ENCODE data around the genes MMP10, CARD18 and KBTBD3.

- PRO-cap, 2 experiments: no peak in any of the 2 experiments
These were observed 38.8 kb downstream of the YAP1 start for GRCh38 chr11:102148864-102149691.

- PRO-cap, 2 experiments: no peak in any of the 2 experiments
These were observed 56.3 kb downstream of the YAP1 start for GRCh38 chr11:102166438-102167152.

DNA sequence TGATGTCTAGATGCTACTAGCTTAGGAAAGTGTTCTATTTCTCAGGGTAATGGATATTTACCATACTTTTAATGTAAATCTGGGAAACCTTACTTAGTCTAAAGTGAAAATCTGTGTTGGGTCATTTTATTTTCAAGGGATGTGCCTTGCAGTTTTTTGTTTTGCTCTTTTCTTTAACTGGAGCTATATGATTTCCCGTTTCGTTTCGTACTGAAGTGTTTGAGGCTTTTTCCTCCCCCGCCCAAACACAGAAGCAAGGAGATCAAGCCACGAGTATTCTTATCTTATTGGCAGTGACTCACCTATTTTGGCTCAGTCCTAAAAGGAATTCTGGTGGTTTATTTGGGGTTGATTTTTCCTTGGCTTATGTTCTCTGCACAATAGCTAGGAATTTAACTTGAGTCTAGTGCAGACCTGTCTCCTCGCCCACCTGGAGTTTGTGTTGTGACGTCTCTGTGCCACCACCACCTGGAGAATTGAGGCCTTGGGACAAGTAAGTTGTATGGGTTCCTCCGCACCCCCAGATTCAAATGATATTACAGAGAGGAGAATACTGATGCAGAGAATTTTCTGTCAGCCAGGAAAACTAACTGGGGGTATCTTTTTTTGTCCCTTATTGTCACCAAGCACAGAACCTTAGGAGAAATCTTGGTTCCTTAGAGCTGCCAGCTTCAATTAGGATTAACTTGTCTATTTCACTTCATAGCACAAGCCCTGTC, 90.5 kb upstream of the BIRC3 start:
- PRO-cap, 2 experiments: no peak in any of the 2 experiments

GRCh38 chr11:102347522-102348598, 846 bp downstream of the BIRC2 start:
- PRO-cap, 2 experiments: peak in 2 of 2 experiments; most common plus-strand start chr11:102347908 (in 1); most common minus-strand start chr11:102347810 (in 2)

GRCh38 chr11:102431405-102431796, 21.2 kb downstream of the TMEM123 start:
- PRO-cap, 2 experiments: no peak in any of the 2 experiments

GRCh38 chr11:102449887-102450347, 2.6 kb downstream of the TMEM123 start:
- PRO-cap, 2 experiments: no peak in any of the 2 experiments

DNA sequence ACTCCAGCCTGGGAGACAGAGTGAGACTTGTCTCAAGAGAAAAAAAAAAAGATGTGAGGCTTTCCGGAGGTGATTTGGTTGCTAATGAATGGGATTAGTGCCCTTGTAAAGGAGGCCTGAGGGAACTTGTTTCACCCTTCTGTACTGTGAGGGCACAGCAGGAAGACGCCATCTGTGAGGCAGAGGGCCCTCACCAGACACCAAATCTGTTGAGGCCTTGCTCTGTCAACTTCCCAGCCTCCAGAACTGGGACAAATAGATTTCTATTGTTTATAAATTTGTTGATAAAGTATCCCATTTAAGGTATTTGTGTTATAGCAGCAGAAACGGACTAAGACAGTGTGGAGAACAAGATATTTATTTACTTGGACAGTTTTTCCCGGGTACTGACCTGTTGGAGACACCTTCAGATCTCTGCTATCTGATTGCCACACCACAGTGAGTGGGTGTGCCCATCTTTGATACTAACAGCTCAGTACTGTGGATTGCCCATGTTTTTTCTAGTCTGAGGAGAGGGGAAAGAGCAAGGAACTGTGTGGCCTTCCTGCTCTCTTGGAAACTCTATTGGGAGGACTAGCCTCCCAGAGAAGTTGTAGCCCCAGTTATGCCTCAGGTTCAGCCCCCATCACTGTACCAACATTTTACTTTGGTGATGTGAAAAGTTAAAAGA, 2.2 kb upstream of the TMEM123 start:
- PRO-cap, 2 experiments: peak in 1 of 2 experiments; most common plus-strand start position 503 of the sequence (in 1)

DNA sequence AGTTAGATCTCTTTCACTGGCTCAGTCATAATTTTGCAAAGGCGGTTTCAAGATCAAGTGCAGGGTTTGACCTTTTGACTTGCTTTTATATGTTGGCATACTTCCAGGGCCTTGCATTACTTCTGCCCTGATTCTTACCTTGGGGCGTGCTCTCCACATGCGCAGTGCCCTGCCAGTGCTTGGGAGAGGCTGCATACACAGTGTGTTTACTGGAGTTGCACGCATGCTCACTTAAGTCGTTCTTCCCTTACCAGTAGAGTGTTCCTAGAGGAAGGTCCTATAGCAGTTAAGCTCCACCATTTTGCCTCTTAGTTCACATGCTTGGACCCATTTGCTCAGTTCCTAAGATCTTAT, 21.0 kb upstream of the TMEM123 start:
- PRO-cap, 2 experiments: no peak in any of the 2 experiments

DNA sequence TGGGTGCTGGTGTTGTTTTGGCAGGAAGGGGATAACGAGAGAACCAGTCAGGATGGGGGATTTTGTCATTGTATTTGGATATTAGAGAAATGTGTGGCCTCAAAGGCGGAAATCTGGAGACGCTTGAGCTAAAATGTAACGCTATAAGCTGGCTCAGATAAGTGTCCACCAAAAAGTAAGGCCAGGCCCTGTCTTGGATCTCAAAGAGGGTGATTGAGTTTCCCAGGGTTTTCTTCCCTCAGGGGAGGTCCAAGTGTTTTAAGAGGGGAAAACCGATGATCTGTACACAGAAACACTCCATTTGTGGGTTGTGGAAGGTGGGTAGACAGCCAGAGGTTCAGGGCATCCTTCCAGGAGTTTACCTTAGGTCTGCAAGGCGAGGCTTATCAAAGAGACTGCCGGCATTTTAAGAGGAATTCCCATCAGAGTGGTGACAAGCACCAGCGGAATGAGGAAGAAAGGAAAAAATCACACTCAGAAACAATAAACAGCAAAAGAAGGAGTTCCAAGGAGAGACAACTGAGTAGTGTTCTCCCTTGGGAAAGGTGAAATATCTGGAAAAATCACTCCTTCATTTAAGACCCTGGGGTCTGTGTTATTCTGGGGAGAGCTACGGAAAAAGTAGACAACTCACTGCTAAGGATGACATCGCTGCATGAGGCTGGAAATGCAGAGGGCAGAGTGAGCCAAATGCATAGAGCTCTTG, 21.9 kb upstream of the MMP7 start:
- PRO-cap, 2 experiments: peak in 2 of 2 experiments; most common plus-strand start position 493 of the sequence (in 2)

DNA sequence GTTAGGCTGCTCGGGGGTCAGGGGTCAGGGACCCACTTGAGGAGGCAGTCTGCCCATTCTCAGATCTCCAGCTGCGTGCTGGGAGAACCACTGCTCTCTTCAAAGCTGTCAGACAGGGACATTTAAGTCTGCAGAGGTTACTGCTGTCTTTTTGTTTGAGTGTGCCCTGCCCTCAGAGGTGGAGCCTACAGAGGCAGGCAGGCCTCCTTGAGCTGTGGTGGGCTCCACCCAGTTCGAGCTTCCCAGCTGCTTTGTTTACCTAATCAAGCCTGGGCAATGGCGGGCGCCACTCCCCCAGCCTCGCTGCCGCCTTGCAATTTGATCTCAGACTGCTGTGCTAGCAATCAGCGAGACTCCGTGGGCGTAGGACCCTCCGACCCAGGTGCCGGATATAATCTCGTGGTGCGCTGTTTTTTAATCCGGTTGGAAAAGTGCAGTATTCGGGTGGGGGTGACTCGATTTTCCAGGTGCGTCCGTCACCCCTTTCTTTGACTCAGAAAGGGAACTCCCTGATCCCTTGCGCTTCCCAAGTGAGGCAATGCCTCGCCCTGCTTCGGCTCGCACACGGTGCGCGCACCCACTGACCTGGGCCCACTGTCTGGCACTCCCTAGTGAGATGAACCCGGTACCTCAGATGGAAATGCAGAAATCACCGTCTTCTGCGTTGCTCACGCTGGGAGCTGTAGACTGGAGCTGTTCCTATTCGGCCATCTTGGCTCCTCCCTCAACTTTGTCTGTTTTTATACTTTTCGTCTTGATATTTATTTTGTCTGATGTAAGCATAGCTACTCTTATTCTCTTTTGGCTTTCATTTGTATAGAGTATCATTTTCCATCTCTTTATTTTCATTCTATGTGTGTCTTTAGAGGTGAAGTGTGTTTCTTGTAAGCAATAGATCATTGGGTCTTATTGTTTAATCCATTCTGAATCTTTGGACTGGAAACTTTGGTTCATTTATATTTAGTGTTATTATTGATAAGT, 22.3 kb upstream of the MMP8 start:
- PRO-cap, 2 experiments: no peak in any of the 2 experiments

DNA sequence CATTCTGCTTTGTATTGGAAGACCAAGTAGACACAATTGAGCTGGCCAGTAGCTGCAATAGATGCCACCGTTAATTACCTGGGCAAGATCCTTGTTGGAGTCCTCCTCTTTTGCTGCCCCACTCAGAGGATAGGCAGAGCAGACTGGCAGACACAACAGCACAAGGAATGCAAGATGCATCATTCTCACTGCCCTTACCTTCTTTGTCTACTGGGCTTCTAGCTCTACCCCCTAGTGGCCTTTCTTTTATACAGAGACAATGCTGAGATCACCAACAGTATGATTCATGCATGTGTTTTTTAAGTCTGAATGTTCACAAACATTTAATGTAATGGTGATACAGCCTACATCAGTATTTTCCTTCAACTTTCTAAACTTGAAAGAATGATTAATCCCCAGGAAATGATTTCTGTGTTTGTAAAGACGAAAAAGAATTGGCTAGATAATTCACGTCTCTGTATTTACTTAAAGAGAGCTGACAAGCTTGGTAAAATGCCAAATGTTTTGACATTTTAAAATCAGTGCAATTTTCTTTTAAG, at the start of gene MMP10:
Gene MMP10, minus strand, starts transcription at position 220 of the 539 bp plus-strand sequence.
- PRO-cap, 2 experiments: no peak in any of the 2 experiments

- PRO-cap, 2 experiments: no peak in any of the 2 experiments
These were observed 36.2 kb downstream of the DCUN1D5 start for GRCh38 chr11:103055728-103056202.

- PRO-cap, 2 experiments: no peak in any of the 2 experiments
These were observed 35.7 kb downstream of the DCUN1D5 start for GRCh38 chr11:103056203-103056728.

DNA sequence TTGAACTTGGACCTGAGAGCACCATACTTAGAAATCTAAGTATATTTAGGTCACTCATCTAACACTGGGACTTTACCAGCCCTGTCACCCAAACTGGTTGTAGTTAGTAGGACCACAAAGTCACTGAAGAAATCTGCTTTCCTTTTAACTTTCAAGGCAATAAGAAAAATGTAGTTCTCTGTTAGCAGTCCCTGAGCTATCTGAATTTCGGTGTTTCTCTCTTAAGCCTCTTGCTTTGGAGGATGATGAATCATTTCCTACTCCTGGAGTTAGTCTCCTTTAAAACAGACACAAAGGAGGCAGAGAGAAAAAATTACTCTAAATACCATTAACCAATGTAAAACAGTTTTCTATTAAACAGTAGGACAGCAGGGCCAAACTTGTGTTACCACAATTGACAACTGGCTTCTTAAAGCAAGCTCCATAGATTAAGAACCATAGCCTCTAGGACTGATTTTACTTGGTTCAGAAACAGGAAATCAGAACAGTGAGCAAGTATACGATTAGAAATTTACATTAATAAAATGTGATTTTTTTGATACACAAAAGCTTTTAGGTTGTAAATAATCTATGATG, 128.3 kb upstream of the DDI1 start:
- PRO-cap, 2 experiments: no peak in any of the 2 experiments

GRCh38 chr11:105026063-105026449, 3.1 kb upstream of the CASP5 start:
- PRO-cap, 2 experiments: no peak in any of the 2 experiments

DNA sequence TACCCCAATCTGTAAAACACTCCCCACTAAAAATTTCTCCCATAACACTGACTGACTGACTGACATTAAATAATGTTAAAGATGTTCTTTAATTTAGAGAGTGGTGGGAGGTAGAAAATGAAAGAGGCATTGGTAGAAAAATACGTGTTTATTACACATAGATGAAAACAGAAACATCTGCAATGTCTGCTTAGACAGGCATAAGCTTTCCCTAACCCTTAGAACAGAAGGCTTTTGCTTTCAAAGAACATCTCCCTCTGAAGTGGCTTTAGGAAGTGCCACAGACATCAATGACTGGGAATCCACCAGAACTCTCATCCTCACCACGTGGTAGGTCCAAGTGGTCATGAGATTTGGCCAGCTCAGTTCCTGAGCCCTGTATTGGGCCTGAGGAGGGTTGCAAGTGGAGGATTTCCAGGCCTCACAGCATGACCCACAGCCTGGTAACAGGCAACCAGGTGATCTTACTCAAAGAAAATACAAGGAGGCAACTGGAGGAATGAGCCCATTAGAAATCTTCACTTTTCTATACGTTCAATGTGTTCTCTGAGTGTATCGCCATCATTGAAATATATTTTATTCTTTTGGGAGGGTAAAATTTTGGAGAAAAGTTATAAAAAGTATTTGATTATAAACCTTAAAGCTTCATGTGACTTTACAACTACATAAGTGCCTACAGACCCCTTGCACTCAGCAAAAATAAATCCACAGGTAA, 1.6 kb downstream of the CASP1 start:
- PRO-cap, 2 experiments: peak in 1 of 2 experiments; most common plus-strand start position 372 of the sequence (in 1); most common minus-strand start position 259 of the sequence (in 1)

- PRO-cap, 2 experiments: no peak in any of the 2 experiments
These were observed 25.1 kb upstream of the CARD16 start for GRCh38 chr11:105070029-105070817.

DNA sequence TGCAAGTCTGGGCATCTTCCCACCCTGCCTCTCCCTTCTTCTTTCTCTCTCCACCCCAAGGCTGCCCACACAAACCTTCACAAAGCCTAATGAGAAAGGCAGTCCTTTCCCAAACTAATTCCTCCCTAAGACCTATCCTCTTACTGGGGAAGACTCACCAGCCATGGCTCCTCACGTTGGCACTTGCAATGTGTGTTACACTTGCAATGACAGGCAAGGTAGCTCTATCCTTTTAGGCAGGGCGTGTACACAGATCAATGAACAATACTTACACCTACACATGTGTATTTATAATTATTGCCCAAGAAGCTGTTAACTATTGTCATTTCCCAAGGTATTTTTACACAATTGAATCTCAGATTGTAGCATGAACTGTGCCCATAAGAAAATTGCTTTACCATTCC, at the start of gene CARD18:
Gene CARD18, minus strand, starts transcription at position 208 of the 404 bp plus-strand sequence.
- PRO-cap, 2 experiments: no peak in any of the 2 experiments

GRCh38 chr11:105842139-105842443, 179.9 kb downstream of the MSANTD4 start:
- PRO-cap, 2 experiments: no peak in any of the 2 experiments

DNA sequence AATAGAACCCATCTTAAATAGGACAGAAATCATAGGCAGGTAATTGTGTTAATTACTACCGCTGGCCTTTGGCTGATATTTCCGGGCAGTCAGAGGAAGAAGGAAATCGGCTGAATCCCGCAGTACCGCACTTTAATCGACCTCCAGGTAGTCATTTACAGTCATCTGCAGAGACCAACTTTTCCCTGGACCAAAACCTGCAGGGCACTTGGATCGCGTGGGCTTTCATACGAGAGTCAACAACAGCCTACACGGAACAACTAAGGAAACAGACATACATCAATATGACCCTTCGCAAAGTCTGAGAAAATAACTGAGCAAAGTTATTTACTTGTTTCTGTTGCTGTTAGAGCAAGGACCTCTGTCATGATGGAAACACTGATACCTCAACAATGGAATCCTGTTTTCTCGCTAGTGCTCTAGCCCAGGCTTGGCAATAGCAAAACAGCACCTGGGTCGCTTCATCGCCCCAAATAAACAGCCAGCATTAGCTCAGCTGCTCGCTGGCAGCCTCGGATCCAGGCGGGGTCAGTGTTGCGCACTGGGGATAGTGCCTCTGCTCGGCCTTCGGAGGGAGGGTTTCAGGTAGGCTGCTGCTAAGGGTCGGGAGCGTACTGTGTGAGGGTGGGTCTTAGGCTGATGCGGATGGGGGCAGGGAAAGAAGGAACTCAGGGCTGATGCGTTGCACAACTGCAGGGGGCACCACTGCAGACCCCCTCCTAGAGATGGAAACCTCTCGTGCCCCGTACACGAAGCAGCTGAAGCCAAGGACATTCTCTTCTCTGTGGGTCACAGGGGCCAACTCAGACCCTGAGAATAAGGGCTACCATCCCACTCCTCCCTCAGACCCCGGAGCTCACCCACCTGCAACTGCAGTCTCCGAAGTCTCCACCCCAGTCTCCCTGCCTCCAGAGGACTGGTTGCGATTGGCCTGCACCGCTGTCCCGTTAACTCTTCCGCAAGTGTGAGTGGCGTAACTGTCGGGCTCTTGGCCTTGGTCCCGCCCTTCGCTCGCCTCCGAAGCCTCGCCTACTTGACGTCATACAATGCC, at the start of gene KBTBD3:
Gene KBTBD3, minus strand, starts transcription at position 900 of the 1,051 bp plus-strand sequence.
- PRO-cap, 2 experiments: peak in 2 of 2 experiments; most common plus-strand start position 504 of the sequence (in 1); most common minus-strand start position 901 of the sequence (in 2)

All from Metastatic Liver Carcinoma in the Lung (tissue), 2 donors.